Ileum (tissue), 1 donor: Measurements from ENCODE around the gene AQP1.

GRCh38 chr7:30911132-30912155 is at the start of gene AQP1:
AQP1 (plus strand) TSS chr7:30911853.
- PRO-cap, result bidirectional peak, plus-strand start at chr7:30911522, minus-strand start at chr7:30911422; bidirectional peak, plus-strand start at chr7:30911853, minus-strand start at chr7:30911752

GRCh38 chr7:31027169-31027878 is 24.8 kb upstream of the ADCYAP1R1 start:
- PRO-cap, result no peak

GRCh38 chr7:31815900-31816498 is 129.0 kb downstream of the PPP1R17 start:
- PRO-cap, result no peak

GRCh38 chr7:31823035-31823668 is 136.1 kb downstream of the PPP1R17 start:
- PRO-cap, result no peak

GRCh38 chr7:32464250-32465059 is 25.7 kb downstream of the LSM5 start:
- PRO-cap, result no peak

DNA sequence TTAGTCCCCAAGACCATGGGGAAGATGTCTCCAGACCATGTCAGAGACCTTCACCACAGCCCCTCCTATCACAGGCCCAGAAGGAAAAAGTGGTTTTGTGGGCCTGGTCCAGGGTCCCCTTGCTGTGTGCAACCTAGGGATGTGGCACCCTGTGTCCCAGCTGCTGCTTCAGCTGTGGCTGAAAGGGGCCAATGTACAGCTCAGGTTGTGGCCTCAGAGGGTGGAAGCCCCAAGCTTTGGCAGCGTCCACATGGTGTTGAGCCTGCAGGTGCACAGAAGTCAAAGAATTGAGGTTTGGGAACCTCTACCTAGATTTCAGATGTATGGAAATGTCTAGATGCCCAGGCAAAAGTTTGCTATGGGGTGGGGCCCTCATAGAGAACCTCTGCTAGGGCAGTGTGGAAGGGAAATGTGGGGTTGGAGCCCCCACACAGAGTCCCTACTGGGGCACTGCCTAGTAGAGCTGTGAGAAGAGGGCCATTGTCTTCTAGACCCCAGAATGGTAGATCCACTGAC is 26.5 kb downstream of the AVL9 start:
- PRO-cap, result no peak

DNA sequence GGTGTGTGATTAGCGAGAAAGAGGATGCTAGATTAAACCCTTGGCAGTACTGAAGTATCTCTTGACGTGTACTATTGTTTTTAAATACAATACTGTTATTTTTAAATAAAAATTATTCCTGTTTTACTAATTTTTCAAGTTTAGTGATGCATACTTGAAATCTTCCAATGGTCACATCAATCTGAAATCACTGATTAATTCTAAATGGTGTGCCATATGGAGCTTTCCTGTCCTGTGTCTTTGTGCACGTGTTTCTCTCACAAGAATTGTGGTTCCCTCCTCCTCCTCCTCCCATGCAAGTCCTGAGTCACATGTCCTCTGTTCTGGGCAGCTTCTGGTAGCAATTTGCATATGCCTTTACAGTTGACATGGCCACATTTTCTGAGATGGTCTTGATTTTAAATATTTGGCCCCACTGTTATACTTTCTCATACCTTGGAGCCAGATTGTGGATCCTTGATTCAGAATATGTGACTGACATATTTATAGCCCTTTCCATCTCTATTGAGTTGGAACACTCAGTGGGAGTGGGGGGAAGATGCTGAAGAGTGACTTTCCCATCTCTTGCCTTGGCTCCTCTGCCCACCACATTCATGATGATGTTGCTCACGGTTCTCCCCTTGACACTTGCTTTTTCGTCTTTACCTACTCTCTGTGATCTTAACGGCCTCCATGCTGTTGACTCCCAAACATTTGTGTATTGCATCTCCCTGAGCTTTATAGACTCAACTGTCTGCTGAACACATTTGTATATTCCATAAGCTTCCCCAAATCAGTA is 28.4 kb downstream of the KBTBD2 start:
- PRO-cap, result no peak

DNA sequence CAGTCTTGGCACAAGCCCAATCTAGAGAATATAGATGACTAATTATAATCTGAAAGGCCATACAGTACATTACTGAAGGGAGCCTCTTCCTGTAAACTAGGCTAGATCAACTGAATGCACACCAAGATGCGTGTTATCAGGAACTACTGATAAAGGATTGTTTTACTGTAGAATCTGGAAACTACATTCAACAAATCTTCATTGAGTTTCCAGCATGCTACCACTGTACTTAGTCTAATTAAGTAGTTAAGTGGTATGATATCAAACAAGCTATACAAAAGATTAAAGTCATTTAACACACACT is 1.3 kb upstream of the KBTBD2 start:
- PRO-cap, result no peak

DNA sequence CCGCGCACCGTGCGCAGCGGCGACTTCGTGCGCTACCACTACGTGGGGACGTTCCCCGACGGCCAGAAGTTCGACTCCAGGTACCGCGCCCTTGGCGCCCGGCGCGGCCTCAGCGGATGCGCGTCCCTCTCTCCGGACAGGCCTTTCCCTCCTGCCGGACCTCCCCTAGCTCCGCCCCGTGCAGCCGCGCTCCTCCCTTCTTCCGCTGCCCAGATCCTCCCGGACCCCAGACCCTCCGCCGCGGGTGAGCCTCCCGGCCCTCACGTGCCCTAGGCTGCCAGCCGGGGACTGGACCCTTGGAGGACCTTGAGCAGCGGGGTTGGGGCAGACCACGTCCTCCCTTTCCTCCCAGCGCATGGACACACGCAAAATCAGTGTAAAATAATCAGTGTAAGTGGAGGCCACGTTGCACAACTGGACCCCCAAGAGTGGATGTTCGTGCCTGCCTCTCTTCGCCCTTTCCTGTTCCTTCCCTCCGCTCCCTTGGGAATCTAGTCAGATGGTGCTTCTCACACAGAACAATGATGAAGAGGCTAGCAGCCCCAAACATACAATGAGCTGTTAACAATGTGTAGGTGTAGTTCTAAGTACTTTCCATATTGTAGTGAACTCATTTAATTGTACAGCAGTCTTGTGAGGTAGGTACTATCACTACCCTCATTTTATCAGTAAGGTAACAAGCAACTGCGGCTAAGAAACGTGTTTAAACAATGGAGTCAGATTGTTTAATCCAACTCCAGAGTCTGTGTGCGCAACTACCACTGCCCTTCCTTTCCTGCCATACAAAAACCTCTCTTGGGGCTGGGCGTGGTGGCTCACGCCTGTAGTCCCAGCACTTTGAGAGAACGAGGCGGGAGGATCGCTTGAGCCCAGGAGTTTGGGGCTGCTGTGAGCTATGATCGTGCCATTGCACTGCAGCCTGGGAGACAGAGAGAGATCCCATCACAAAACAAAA is 752 bp downstream of the FKBP9 start:
- PRO-cap, result bidirectional peak, plus-strand start at position 229 of the sequence, minus-strand start at position 153 of the sequence

GRCh38 chr7:32992545-32992942 is 35.3 kb downstream of the FKBP9 start:
- PRO-cap, result no peak

- PRO-cap, result no peak
Observed at GRCh38 chr7:32992943-32993209, 35.6 kb downstream of the FKBP9 start.

GRCh38 chr7:33097088-33097733 is 12.0 kb downstream of the RP9 start:
- PRO-cap, result no peak

DNA sequence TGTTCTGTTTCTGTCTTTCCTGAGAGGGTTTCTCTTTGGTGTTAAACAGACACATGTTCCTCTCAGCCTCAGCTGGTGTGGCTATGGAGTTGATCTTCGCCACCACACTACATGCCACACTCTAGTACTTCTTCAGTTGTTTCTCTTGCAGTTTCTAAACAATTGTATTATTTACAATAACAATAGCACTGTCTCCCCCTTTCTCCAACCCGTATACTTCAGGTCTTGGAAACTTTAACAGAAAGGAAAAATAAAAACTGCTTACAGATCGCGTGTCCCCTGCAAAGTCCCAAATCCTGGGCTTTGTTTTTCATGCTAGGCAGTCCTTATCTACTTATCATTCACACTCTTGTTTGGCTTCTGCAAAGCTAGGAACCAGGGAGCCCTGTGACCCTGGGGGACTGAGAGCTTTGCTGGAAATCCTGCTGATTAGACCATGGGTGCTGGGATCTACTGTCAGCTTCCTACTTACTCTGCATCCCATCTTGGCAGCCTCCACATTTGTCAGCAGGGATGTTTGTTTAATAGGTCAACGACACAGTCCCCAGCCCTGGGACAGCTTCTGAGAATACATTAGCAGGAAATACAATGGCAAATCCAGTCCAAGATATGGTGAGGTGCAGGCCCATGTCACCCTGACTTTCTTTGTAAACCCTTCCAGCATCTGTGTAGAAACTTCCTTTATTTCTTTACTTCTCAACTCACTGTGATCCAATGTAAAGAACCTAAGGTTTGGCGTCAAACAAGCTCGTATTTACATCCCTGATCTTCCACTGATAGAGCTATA is 193.8 kb upstream of the BMPER start:
- PRO-cap, result no peak

GRCh38 chr7:33904247-33904694 is 1.1 kb upstream of the BMPER start:
- PRO-cap, result no peak

DNA sequence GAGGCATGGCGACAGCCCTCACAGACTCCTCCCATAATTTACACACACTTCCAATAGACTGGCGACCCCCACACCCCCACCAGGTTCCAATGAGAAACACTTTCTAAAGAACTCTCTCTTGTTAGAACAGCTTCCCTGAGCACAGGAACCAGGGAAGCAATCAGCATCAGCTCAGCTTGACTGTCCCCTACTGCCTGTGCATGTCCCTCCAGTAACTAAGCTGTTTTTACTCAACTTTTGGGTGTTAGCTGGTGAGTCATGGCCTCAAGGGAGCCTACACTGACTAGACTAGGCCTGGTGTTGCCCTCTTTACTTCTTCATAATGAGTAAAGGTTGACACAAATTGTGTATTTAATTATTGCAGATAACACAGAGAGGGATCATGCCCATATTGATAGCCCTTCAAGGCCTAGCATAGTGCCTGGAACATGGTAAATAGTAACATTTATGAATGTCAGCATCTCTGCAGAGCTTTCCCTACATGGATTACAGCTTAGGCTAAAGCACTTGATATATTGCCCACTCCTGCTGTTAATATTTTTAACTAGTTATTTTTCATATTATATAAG is 32.7 kb upstream of the HERPUD2 start:
- PRO-cap, result no peak

- PRO-cap, result unidirectional peak, minus-strand start at chr7:35768575
Observed at GRCh38 chr7:35768493-35768747, 32.4 kb upstream of the SEPTIN7 start.

DNA sequence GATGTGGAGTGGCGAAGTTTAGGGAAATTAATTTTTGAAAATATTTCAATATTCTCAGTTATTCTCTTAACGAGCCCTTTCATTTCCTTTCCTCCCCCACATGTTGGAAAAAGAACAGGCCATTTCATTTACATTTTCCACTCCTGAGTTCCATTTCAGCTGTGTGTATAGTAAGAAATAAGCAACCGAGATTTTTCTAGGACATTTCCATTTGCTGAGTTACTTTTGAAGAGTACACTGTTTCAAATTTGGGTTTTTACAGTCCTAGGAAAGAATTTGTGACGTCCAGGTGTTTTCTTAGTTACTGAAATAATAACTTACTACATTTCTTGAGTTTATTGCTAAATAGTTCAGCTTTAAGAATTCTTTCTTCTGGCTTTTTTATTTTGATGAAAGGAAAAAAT is 1.2 kb downstream of the SEPTIN7 start:
- PRO-cap, result no peak

DNA sequence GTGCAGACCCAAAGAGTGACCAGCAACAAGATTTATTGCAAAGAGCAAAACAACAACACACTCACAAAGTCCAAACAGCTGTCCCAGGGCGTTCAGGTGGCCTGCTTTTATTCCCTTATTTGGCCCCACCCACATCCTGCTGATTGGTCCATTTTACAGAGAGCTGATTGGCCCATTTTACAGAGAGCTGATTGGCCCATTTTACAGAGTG is 87.4 kb upstream of the EEPD1 start:
- PRO-cap, result no peak

- PRO-cap, result no peak
Observed at GRCh38 chr7:36082039-36082798, 70.8 kb upstream of the EEPD1 start.

- PRO-cap, result no peak
Observed at GRCh38 chr7:36119111-36119665, 33.9 kb upstream of the EEPD1 start.